Pericardium fibroblast (primary cell): Measurements from ENCODE around the gene FKBP14.

- RAMPAGE, long total RNA = no peak
Observed at GRCh38 chr7:29197379-29198391, 3.1 kb downstream of the CHN2 start.

DNA sequence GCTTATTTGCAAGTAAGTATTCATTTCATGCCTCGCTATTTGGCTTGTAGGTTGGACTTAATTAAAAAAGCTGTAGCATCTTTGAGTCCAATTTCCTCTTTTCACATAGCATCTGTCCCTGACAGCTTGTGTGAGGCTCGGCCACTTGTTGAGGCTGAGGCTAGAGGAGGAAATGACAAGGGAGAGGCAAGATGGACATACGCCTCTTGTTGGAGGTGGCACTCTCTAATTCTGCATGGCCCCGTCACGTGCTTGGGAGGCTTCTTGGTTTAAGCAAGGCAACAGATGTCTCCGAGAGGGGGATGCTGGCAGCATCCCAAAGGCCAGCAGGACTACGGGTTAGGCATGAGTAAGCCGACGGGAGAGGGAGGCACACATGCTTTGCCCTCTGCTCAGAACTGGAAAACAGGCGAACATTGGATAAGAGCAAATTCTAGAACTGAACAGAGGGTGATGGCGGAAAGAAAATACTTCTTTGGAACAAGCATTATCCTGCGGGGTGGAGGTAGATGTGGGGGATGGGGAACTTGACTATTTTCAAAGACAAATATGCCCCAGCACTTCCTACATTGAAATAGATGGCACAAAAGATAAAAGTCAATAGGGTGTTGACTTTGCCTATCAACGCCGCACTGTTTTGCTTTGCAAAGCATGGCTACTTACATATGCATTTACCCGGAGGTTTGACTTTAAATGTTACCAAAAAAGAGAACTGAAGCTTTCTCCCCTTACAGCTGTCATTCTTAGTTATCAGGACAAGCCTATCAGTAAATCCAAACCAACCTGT lies 94.7 kb downstream of the CHN2 start:
- RAMPAGE, long total RNA = no peak

GRCh38 chr7:29337537-29337937 lies 143.0 kb downstream of the CHN2 start:
- RAMPAGE, long total RNA = no peak

DNA sequence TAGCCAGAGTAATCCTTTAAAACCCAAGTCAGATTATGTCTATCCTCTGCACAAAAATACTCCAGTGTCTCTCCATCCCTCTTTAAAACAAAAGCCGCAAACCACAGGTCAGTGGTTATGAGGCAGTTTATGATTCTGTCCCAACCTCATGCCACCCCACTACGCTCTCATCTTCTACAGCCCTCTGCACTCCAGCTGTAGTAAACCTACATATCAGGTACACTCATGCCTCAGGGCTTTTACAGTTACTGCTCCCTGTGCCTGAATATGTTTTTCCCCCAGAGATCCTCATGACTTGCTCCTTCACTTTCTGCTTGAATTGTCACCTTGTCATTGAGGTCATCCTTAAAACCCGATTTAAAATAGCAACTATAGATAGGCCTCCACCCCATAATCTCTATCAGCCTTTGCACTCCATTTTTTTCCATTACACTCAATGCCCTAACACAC lies 113.7 kb downstream of the PRR15 start:
- RAMPAGE, long total RNA = no peak

GRCh38 chr7:29915367-29916149 lies 74.0 kb downstream of the SCRN1 start:
- RAMPAGE, long total RNA = no peak

GRCh38 chr7:29926247-29927221 lies 63.1 kb downstream of the SCRN1 start:
- RAMPAGE, long total RNA = no peak

DNA sequence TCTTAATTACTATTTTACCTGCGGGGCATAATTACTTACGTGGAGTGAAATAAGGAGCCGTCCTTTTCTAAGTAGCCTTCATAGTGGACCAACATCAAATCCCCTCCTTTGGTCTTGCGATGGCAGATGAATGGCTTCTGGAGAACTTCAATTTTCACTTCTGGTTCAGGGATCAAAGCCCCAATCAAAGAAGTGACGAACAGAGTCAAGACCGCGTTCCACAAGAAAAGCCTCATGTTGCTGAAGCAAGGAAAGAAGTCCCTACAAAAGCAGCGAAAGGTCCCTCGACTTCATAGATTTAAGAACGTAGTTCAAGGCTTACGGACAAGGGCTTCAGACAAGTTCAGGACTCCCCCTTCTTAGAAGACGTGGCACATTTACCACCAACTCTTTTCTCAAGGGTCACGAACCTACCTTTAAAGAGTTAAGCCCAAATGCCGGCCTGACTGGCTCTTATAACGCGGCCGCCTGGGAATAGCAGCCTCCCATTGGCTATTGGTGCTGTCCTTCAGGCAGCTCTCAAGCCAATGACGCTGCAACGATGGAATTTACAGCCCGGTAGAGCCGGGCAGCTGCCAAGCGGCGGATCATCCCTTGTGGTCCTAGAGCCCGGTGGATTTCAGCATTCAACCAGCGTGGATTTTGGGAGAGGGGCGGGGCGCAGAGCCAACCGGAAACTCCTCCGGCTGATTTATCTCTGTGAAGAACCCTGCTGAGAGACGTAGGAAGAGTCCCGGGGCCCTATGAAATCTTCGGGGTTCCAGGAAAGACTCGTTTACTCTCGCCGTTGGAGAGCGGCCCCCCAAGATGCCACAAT lies at the start of gene FKBP14:
FKBP14 (minus strand) TSS at position 430 of the 817 bp plus-strand sequence.
- RAMPAGE, long total RNA = no peak

- RAMPAGE, long total RNA = no peak
Observed at GRCh38 chr7:30136327-30136911, 1.6 kb downstream of the MTURN start.

GRCh38 chr7:30143782-30144181 lies 9.0 kb downstream of the MTURN start:
- RAMPAGE, long total RNA = no peak

GRCh38 chr7:30162638-30163221 lies 27.9 kb downstream of the MTURN start:
- RAMPAGE, long total RNA = no peak

DNA sequence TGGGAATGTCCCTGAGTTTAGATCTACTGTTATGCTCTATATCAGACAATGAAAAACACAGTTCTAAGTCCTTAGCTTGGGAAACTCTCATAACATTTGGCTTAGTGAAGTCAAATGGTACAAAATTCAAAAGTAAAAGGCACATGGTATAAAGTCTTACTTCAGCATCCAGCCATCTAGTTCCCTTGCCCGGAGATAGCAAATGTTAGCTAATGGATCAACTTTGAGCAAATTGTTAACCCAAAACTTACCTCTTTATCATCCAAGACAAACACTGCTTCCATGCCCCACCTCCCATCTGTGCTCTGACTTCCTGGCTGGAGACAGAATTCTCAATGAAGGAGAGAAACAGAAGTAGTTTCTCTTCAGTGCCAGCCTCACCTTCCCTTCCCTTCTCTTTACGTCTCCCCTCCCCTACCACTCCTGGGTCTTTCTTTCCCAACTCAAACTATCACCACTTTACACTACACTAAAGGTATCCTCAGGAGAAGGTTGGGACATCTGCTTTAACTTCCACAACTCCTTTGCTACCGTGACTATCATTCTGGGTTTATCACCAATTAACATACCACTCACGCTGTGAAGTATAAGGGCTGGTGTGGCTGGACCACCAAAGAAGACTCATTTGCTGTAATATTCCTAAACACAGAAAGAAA lies 21.2 kb upstream of the ZNRF2 start:
- RAMPAGE, long total RNA = no peak

DNA sequence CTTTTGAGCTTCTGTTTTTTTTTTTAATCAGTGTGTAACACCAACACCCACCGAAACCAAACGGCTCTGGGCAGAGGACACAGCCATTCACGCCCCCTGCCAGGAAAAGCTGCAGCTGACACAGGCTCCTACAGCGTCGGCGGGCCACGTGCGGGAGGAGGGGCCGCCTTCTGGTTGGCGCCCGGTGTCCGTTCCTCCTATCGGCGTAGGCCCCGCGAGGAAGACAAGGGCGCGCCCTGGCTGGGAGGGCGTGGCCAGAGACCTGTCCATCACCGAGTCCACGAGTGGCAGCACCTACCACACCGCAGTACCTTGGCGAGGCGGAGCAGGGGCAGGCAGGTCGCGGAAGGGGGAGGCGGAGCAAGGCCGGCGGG lies 242 bp upstream of the ZNRF2 start:
- RAMPAGE, long total RNA = no peak

DNA sequence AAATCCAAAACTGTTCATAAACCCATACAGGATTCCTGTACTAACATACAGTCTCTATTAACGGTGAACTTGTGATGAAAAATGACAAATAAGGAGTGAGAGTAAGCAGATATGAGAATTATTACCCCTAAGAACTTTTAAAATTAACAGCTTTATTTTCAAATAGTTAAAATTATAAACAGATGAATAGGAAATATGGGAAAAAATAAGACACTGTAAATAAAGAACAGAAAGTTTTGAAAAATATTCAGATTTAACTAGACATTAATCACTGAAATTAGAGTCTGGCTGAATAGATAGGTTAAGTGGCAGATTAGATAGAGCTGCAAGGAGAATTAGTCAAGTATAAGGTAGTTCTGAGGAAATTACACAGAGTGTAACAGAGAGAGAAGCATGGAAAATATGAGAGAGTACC lies 46.8 kb downstream of the ZNRF2 start:
- RAMPAGE, long total RNA = no peak

DNA sequence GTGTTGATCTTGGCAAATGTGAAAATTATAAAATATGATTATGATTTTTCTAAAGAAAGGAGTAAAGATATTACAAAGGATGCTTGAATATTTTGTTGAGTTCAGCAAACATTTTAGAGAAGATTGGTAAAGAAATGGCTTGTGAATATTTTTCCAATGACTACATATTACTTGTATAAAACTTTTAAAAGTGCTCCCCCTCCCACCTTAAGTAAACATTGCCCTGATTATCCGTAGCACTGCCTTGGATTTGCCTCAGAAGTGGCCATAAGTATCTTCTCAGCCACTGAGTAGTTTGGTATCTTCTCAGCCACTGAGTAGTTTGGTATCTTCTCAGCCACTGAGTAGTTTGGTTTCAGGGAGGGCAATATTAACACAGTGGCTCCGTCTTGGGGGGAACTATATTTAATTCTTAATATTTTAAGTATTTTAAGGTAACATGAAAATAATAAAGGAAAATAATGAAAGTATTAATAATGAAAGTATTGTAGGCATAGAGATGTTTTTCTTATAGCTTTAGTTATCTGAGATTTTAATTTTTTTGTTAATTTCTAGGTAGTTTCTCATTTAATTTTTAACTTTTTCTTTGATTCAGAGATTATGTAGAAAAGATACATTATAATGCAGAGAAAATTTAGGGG lies 51.8 kb downstream of the ZNRF2 start:
- RAMPAGE, long total RNA = no peak

DNA sequence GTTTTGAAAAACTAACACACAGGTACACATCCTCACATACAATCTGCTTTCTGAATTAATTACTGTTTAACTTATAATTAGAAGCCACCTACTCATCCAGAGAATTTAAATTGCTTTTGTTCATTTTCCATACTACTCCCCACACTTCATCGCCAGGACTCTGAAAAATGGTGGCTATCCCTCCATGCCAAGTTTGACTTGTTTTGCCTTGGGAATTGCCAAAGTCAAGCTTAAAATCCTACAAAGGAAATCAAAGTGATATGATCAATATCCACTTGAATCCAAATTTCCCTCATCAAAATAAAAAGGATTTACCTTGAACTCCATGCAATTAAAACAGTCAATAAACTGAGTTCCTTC lies 4.2 kb downstream of the GGCT start:
- RAMPAGE, long total RNA = no peak

DNA sequence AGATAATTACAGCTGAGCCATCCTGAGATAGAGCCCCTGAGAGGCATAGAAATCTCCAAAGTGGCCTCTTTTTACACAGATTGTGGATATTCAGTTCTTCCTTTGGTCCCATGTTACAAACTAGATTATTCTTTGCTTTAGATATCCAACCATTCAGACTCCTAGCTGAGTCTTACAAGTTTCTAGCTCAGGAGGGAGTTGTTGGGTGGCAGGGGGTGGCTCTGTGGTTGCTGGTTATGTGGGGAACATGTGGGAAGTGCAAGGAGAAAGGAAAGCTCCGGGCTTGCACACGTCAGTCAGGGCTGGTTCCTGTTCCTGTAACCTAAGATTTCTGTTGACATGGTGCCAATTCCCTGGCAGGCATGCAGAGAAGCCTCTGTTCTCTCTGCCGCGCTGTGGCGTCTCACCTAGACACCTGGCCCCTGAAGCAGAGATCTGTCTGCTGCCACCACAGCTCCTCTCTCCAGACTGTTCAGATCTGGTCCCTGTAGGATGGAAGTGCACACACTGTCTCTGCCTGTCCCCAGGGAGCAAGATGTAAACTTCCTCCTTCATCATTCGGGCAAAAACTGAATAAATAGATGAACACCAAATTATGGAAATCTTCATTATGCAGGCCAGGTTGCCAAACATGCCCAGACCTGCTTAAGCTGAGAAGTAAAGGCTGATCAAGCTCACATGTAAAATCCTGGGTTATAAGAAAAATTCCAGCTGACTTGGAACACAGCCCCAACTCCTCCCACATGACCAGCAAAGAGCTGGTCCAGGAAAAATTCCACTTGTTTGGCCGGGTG lies 43.6 kb upstream of the GARS1 start:
- RAMPAGE, long total RNA = no peak

GRCh38 chr7:30750675-30751458 lies 1.1 kb upstream of the INMT start:
- RAMPAGE, long total RNA = no peak

DNA sequence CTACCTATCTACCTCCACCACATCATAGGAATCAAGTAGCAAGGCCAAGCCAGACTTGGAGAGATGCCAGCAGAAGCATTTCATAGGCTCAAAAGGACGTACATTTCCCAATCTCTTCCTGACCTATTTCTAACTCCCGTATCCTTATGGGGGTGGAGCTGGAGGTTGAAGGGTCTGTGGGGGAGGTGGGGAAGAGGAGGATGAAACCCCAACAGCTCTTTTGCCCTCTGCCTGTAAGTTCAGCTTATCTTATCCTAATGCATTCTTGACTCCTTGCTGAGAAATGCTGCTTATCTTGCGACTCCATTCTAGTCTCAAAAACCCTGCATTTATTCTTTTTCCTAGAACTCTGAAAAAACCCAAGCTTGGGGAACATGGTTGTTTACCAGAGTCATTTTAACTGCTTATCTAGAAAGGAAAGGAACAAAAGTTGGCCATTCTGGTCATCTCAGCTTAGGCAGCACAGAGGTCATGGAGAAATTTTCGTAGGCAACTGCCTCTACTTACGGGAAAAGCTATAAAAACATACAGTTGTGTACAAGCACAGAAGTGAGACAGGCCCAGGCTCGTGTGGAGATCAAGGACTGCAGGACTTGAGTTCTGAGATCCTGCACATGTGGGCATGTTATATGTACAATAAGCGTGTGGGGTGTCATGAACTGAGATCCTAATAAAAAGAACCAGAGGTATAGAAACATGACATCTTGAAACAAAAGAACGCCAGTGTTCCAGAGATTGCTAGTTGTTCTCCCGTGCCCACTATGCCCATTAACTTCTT lies 9.4 kb downstream of the INMT start:
- RAMPAGE, long total RNA = no peak

GRCh38 chr7:30845595-30846232 lies 65.9 kb upstream of the AQP1 start:
- RAMPAGE, long total RNA = no peak

GRCh38 chr7:30877388-30877852 lies 34.2 kb upstream of the AQP1 start:
- RAMPAGE, long total RNA = no peak